ENCODE data around the genes PRSS53, ARMC5 and TP53TG3F.

GRCh38 chr16:30965577-30966448 lies 8.3 kb downstream of the SETD1A start:
- RRBS: no CpG with 5 or more reads among the region's 39 CpGs

- RRBS: no CpG with 5 or more reads among the region's 10 CpGs
Observed at GRCh38 chr16:30976199-30976950, 8.6 kb upstream of the HSD3B7 start.

GRCh38 chr16:31000668-31001454 lies 9.6 kb downstream of the STX1B start:
- RRBS: 85% methylated on average over 8 of the region's 22 CpGs

GRCh38 chr16:31064782-31065336 lies 9.2 kb downstream of the ZNF668 start:
- RRBS: no CpG with 5 or more reads among the region's 5 CpGs

GRCh38 chr16:31088651-31089152 lies at the start of gene PRSS53:
PRSS53 (minus strand) TSS chr16:31088943.
- RRBS: no CpG with 5 or more reads among the region's 7 CpGs

GRCh38 chr16:31113466-31114337 lies 3.8 kb upstream of the KAT8 start:
- RRBS: no CpG with 5 or more reads among the region's 7 CpGs

DNA sequence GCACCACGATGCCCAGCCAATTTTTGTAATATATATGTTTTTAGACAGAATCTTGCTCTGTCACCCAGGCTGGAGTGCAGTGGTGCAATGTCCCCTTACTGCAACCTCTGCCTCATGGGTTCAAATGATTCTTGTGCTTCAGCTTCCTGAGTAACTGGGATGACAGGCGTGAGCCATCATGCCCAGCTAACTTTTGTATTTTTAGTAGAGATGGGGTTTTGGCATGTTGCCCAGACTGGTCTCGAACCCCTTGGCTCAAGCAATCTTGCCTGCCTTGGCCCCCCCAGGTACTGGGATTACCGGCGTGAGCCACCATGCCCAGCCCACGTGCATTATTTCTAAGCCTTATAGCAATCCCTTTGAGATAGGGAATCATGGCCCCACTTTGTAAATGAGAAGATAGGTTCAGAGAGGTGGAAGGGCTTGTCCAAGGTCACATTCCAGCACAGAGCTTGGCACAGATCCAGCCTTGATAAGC lies 4.1 kb upstream of the PYCARD start:
- RRBS: no CpG with 5 or more reads among the region's 6 CpGs

DNA sequence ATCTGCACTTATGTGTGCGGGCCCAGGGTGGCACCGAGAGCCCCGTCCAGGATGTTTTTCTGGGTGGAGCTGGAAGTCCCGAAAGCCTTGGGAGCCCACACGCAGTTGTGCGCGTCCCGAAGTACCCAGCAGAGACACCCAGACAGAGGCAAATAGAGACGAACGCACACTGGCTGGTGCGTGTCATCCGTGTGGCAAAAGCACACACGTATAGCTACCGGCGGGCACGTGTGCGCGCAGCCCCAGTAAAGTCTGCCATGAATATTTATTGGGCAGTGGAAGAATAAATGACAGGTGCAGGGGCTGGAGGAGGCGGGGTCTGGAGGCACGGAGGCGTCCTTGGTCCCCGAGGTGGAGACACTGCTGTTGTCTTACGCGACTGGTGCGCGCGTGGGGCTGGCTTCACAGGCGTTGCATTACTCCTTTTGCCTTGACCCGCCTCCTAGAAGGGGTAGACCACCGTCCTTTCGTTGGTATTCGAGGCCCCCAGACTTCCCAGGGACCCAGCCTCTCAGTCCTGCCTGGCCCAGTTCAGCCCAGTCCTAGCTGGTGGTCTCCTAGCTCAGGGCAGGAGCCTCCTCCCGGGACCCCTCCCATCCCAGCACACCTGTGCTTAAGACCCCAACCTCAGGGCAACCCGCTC lies 1.1 kb downstream of the PYDC1 start:
- RRBS: no CpG with 5 or more reads among the region's 34 CpGs

DNA sequence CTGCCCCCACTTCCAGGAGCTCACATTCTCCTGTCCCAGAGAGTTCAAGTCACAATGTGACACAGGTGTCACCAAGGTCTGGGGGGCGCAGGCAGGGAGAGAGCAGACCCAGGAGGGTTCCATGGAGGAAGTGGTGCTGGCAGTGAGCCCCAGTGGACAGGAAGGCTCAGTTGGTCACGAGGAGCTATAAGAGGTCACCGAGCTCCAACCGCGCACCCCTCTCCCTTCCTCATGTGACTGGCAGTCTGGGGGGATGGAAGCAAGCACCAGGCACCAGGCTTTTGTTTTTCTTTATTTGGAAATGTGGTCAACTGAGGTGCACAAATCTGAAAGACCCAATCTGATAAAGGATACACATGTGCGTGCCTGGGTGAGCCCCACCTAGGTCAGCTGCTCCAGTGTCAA lies 2.5 kb downstream of the ITGAD start:
- RRBS: no CpG with 5 or more reads among the region's 6 CpGs

GRCh38 chr16:31404378-31405074 lies 11.4 kb downstream of the ITGAD start:
- RRBS: no CpG with 5 or more reads among the region's 7 CpGs

- RRBS: 7% methylated on average over 32 of the region's 100 CpGs
Observed at GRCh38 chr16:31458509-31459563, at the start of gene ARMC5. ARMC5 (plus strand) TSS chr16:31459501.

DNA sequence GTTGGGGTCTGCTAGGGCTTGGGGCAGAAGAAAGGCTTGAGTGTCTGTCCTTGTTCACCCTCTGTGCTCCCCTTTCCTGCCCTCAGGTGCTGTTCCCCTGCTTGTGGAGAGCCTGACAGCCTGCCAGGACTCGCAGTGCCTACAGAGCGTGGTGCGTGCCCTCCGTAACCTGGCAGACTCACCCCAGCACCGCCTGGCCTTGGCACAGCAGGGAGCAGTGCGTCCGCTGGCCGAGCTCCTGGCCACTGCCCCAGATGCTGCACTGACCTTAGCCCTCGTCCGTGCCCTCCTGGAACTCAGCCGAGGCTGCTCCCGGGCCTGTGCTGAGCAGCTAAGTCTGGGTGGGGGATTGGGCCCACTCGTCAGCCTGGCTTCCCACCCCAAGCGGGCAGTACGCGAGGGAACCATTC lies 2.7 kb downstream of the ARMC5 start:
- RRBS: no CpG with 5 or more reads among the region's 16 CpGs

GRCh38 chr16:31474324-31474912 lies 2.5 kb downstream of the TGFB1I1 start:
- RRBS: 60% methylated on average over 4 of the region's 9 CpGs

DNA sequence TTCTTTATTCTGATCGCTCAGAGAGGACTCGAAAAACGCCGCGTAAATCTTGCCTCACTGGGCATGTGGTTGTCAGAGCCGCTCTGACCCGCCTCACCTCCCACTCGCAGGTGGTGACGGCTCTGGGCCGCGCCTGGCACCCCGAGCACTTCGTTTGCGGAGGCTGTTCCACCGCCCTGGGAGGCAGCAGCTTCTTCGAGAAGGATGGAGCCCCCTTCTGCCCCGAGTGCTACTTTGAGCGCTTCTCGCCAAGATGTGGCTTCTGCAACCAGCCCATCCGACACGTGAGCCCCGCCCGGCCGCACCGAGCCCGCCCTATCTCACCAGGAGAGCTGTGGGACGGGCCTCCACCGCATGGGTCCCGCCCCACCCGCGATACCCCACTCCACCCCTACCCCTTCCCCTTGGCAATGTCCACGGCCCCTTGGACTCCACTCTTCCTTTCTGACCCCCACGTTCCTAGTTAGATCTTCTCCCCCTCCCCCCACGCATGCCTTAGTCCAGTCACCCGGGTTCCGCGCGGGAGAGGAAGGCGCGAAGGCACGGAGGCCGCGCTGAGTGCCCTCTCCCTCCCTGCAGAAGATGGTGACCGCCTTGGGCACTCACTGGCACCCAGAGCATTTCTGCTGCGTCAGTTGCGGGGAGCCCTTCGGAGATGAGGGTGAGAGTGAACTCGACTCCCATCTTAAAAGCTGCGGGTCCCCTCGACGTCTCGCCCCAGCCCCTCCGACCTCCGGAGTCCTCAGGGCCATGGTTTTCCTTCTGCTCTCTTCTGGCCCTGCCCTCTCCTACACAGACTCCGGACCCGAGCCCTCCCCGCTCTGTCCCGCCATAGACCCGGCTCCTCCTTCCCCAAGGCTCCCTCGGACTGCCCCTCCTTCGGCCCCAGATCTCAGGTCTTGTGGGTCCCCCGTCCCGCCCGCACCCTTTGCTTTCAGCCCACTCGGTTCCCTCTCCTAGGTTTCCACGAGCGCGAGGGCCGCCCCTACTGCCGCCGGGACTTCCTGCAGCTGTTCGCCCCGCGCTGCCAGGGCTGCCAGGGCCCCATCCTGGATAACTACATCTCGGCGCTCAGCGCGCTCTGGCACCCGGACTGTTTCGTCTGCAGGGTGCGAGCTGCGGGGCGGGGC lies 4.3 kb downstream of the TGFB1I1 start:
- RRBS: 79% methylated on average over 11 of the region's 83 CpGs

DNA sequence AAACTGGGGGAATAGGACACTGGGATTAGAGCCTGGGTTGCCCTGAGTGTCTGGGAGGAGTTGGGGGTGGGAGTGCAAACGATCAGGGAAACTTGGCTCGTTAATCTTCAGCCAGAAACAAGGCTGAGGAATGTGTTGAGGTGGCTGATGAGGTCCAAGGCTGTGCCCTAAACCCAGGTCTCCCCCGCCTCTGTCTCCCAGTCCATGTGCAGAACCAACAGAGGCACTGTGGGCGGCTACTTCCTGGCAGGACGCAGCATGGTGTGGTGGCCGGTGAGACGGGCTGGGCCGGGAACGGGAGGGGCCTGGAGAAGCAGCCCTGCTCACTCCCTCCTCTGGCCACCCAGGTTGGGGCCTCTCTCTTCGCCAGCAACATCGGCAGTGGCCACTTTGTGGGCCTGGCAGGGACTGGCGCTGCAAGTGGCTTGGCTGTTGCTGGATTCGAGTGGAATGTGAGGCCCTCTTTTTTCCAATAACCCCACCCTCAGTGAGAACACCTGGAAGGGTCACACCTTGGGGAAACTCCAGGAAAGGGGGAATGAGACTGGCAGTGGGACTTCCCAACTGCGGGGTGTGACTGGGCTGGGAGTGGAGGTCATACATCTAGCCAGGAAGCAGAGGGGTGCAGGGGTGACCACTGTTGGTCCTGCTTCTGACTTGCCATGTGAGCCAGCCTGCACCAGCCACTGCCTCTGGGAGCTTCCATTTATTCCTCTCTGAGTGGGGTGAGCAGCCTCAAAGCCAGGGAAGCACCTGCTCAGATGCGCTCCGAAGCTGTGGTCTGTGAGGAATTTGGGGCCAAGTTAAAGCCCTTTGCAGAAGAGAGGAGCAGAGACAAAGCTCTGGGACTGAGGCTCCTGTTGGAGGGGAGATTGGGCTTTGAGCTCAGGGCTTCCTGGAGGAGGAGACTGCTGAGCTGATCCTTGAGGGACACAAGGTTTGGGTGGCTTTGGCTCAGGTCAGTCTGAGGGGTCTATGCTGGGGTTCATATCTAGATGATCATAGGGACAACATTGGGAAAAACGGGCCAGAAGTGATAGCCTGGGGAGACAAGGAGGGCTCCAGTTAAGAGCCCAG lies 1.9 kb downstream of the SLC5A2 start:
- RRBS: no CpG with 5 or more reads among the region's 17 CpGs

DNA sequence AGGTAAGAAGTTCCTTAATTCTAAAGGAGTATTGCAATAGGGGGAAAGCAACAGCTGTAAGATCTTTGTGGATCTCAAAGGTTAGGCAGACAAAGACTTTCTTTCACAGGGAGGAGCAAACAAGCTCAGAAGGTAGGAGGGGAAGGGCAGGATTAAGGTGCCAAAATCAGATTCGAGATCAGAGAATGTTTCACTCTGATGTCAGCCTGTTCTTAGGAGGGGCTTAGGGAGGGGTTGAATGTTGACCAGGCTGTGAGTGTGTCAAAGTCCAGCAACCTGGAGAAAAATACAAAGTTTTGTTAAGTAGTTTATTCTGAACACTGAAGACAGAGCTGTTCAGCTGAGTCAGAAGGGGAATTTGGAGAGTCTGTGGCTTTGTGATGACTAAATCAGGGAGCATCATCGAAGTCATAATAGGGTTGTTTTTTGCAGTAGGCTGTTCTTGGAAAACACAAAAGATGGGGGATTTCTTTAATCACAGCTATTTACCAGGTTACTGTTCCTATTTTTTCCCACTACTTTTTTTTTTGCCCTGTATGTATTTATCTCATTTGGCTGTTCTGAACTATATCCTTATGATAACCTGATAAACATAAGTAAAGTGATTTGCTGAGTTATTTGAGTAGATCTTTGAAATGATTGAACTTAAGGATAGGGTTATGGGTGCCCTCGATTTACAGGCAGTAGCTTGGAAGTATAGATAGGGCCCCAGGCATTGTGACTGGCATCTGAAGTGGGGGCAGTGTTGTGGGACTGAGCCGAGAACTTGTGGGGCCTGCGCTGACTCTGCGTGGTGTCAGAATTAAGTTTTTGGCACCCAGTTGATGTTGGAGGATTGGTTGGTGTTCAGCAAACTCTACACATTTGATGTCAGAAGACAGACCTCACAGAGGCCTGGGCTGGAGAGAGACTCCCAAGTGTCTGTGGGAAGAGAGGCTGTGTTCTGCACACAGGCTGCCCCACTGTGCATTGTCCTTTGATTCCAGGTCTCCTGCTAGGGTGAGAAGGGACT lies 4.0 kb downstream of the ZNF267 start:
- RRBS: no CpG with 5 or more reads among the region's 6 CpGs

GRCh38 chr16:31952370-31952569 lies 78.7 kb downstream of the ZNF267 start:
- RRBS: no CpG with 5 or more reads among the region's 1 CpG

DNA sequence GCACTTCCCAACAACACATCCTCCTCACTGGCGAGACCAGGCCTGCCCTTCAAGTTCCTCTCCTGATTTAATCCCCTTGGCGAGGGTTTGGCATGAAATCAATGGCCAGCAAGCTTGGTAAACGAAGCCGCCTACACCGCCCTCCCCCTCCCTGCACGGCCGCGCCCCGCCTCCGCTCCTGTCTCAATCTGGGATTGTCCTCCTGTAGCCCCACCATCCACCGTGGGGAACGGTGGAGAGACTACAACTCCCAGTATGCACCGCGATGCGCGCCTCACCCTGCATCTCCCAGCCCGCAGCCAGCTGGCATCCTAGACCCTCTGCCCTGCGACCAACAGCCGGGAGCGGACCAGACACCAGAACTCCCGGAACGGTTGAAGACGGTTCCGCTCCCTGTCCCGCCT lies at the start of gene TP53TG3F:
Gene TP53TG3F (plus strand): TSS at position 198 of the 404 bp plus-strand sequence.
- RRBS: no CpG with 5 or more reads among the region's 25 CpGs

DNA sequence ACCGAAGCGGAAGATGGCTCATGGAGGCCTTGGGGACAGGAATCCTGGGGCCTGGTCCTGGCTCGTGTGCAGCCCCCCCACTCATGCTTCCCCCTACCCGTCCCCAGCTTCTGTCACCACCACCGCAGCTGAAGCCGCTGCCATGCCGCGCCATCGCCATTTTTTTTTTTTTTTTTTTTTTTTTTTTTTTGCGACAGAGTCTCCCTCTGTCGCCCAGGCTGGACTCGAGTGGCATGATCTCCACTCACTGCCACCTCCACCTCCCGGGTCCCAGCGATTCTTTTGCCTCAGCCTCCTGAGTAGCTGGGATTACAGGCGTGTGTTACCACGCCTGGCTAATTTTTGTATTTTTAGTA lies 1683.6 kb downstream of the TP53TG3F start:
- RRBS: no CpG with 5 or more reads among the region's 16 CpGs

DNA sequence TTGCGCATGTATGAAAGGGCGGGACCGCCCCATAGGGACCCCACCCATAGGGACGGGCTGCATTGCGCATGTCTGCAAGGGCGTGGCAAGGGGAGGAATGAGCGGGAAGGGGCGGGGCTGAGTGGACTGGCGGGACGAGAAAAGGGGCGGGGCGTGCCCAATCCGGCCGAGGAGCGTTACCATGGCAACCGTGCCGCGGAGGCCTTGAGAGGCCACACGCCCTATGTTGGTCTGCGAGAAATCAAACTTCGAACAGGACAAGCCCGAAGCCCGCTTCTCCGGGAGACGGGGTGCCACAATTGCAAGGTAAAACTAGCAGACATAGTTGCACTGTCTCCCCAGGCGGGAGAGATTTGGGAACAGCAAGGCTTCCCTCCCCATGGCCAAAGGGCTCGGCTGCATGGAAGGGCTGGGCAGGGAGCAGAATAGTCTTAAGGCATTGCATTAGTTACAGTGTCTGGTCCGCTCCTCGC lies 1748.3 kb downstream of the TP53TG3F start:
- RRBS: no CpG with 5 or more reads among the region's 29 CpGs